Heart left ventricle (tissue), 7 donors: ENCODE results near the gene ICE1.

DNA sequence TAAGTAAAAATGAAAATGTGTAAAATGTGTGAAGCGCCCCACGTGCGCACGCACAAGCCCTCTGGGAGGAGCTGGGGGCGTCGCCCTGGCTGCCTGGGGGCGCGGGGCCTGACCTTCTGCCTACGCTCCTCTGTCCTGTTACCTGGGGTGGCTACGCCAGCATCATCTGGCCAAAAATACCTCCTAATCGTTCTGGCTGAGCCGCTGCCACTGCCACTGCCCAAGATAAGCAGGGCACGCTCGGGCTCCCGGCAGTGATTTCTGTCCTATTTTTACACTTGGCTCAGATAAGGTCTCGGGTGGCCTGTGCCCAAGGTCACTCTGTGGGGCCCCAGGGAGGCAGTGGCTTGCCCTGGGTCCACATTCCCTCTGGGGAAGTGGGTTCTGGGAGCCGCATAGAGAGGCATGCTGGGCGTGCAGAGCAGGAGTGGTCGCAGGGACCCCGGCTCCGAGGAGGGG, 11.1 kb upstream of the SLC12A7 start:
- PRO-cap, 6 experiments = peak in 6 of 6 experiments; most common plus-strand start position 363 of the sequence (in 6); most common minus-strand start position 168 of the sequence (in 4)
- RAMPAGE, long total RNA, 2 experiments = no peak in any of the 2 experiments
- RRBS = no CpG with 5 or more reads among the region's 21 CpGs

GRCh38 chr5:1129353-1129673, 17.4 kb upstream of the SLC12A7 start:
- PRO-cap, 6 experiments = no peak in any of the 6 experiments
- RAMPAGE, long total RNA, 2 experiments = no peak in any of the 2 experiments
- RRBS = no CpG with 5 or more reads among the region's 13 CpGs

DNA sequence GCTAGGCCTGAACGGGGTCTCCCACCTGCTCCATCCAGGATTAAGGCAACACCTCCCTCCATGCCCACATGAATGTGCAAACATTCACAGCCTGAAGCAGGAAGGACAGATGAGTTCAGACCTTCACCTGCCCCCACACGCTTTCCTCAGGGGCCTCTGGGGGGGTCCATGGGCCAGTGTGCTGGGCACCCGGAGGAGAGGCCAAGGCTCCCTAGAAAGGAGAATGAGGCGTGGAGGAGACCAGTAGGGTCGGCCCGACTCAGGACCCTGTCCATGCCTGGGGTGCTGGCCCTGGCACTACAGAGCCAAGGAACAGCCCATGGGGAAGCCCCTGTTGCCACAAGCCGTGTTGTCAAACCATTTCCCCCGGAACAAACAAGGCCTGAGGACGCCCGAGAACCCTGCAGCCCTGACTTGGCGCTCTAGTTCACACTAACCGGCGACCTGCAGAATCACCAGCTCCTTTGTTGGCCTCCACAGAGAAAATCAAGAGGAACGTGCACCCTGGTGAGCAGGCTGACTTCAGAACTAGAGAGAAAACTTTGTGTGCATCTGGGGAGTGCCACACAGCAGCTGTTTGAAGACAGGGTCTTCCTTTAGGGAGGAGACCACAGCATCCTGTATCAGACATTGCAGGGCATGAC, 41.5 kb upstream of the SLC12A7 start:
- PRO-cap, 6 experiments = no peak in any of the 6 experiments
- RAMPAGE, long total RNA, 2 experiments = no peak in any of the 2 experiments
- RRBS = 83% methylated on average over 5 of the region's 14 CpGs

DNA sequence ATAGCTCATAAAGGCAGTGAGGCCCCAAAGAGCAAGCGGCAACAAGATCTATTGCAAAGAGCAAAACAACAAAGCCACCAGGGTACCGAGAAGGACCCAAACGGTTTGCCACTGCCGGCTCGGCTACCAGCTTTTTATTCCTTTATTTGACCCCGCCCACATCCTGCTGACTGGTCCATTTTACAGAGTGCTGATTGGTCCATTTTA, 28.5 kb upstream of the SLC6A19 start:
- PRO-cap, 6 experiments = no peak in any of the 6 experiments
- RAMPAGE, long total RNA, 2 experiments = no peak in any of the 2 experiments
- RRBS = no CpG with 5 or more reads among the region's 6 CpGs

- PRO-cap, 6 experiments = no peak in any of the 6 experiments
- RAMPAGE, long total RNA, 2 experiments = no peak in any of the 2 experiments
- RRBS = no CpG with 5 or more reads among the region's 15 CpGs
Measured at GRCh38 chr5:1260496-1260962, 34.3 kb downstream of the TERT start.

GRCh38 chr5:1478144-1478819, 33.0 kb upstream of the SLC6A3 start:
- PRO-cap, 6 experiments = no peak in any of the 6 experiments
- RAMPAGE, long total RNA, 2 experiments = no peak in any of the 2 experiments
- RRBS = 76% methylated on average over 2 of the region's 12 CpGs

DNA sequence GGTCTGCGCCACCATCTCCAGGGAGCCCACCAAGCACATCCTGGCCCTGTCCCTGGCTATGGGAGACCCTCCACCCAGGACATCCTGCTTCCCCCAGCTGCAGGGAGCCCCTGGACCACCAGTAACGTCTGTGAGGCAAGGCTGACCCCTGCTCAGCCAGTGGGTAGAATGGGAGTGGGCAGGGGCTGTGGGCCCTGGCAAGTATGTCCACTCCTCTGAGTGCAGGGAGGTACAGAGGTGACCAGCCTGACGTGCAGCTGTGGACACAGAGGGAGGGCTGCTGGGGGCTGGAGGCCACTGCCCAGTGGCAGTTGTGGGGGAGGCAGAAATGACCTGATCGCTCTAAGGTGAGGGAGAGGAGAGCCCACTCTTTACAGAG, 8.0 kb downstream of the LPCAT1 start:
- PRO-cap, 6 experiments = no peak in any of the 6 experiments
- RAMPAGE, long total RNA, 2 experiments = no peak in any of the 2 experiments
- RRBS = no CpG with 5 or more reads among the region's 4 CpGs

DNA sequence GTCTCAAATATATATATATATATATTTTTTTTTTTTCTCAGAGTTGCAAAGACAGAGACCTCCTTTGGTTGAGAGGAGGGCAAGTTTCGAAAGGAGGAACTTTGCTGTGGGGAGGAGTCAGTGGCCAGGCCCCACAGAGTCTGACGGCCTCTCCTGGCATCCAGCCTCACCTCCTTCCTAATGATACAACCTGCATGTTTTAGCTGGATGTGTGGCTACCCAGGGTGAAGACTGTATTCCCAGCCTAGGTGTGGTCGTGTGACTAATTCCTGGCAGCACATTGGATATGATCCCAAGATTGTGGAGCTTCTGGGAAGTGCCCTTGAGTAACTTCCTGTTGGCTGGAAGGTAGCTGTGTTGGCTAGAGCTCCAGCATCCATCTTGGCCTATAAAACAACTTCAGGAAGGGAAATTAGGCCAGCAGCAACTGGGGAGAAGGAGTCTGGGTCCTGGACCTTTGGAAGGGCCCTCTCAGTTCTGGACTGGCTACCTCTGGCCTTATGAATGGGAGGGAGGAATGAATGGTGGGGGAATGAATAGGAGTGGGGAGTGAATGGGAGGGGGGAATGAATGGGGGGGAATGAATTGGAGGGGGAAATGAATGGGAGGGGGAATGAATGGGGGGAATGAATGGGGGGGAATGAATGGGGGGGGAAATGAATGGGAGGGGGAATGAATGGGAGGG, 19.1 kb upstream of the LPCAT1 start:
- PRO-cap, 6 experiments = peak in 2 of 6 experiments; most common plus-strand start position 420 of the sequence (in 2); most common minus-strand start position 173 of the sequence (in 1)
- RAMPAGE, long total RNA, 2 experiments = no peak in any of the 2 experiments
- RRBS = no CpG with 5 or more reads among the region's 3 CpGs

GRCh38 chr5:1567989-1568699, 44.4 kb upstream of the LPCAT1 start:
- PRO-cap, 6 experiments = no peak in any of the 6 experiments
- RAMPAGE, long total RNA, 2 experiments = no peak in any of the 2 experiments
- RRBS = no CpG with 5 or more reads among the region's 15 CpGs

DNA sequence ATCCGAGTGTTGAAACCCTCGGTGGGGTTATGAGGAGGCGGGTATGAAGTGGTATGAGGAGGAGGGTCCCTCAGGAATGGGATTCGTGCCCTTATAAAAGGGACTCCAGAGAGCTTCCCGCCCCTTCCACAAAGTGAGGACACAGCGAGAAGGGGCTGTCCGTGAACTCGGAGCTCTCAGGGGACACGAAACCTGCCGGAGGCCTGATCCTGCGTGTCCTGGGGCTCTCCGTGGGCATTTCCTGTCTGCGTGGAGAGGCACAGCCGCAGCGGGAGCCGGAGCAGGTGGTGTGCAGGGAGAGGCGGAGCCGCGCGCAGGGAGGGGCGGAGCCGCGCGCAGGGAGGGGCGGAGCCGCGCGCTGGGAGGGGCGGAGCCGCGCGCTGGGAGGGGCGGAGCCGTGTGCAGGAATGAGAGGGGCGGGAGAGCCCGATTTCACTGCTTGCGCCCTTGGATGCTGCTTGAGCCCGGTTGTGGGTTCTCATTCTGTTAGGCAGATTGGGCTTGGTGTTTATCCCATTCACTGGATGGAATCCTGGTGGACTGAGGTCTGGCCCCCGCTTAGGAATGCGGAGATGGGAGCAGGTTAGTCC, 26.6 kb downstream of the NDUFS6 start:
- PRO-cap, 6 experiments = no peak in any of the 6 experiments
- RAMPAGE, long total RNA, 2 experiments = no peak in any of the 2 experiments
- RRBS = 14% methylated on average over 7 of the region's 40 CpGs

GRCh38 chr5:1948652-1949318, 66.1 kb upstream of the IRX4 start:
- PRO-cap, 6 experiments = peak in 3 of 6 experiments; most common plus-strand start chr5:1949080 (in 3); most common minus-strand start chr5:1948985 (in 2)
- RAMPAGE, long total RNA, 2 experiments = no peak in any of the 2 experiments
- RRBS = 18% methylated on average over 8 of the region's 27 CpGs

- PRO-cap, 6 experiments = no peak in any of the 6 experiments
- RAMPAGE, long total RNA, 2 experiments = no peak in any of the 2 experiments
- RRBS = no CpG with 5 or more reads among the region's 5 CpGs
Measured at GRCh38 chr5:2695396-2696063, 55.9 kb downstream of the IRX2 start.

DNA sequence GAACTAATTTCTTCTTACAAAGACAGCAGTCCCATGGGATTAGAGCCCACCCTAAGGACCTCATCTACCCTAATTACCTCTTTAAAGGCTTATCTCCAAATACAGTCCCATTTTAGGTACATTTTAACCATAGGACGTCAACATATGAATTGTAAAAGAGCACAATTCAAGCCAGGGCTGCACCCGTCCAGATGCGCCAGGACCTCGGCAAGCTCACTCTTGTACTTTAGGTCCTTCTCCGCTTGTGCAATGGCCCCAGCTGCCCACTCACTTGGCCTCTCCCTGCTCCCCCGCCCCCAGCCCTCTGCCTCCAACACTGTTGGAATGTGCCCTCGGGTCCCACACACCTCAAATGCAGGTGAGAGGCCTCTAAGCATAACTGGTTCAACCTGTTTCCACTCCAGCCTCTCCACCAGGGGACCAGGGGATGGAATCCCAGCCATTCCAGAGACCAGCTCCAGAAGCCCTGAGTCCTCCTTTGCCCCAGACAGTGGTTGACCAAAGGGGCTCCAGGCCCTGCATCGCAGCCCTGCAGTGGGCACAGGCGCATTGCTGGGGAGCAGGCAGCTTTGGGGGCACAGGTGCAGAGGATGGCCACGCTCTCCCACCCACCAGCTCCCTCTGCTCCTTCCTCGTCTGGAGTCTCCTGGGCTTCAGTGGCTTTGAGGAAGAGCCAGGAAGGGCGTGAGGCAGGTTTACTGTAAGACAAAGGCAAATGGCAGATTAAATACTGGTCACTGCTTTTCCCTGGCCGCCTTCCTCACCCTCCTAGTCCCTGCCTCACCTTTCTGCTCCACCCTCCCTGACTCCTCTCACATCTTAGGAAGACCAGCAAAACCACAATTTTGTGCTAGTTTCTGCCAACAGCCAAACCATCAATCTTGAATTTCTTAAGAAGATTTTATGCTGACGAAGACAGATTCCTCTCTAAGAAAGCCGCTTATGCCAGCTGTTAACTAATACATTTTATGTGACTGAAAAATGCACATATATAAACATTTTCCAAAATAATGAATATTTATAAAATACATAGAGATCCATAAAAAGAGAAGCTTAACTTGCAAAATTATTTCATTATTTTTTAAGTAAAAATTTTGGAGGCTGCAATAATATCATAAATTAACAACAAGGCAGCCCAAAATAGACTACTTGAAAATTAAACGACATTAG, 29.1 kb upstream of the IRX2 start:
- PRO-cap, 6 experiments = no peak in any of the 6 experiments
- RAMPAGE, long total RNA, 2 experiments = no peak in any of the 2 experiments
- RRBS = no CpG with 5 or more reads among the region's 16 CpGs

DNA sequence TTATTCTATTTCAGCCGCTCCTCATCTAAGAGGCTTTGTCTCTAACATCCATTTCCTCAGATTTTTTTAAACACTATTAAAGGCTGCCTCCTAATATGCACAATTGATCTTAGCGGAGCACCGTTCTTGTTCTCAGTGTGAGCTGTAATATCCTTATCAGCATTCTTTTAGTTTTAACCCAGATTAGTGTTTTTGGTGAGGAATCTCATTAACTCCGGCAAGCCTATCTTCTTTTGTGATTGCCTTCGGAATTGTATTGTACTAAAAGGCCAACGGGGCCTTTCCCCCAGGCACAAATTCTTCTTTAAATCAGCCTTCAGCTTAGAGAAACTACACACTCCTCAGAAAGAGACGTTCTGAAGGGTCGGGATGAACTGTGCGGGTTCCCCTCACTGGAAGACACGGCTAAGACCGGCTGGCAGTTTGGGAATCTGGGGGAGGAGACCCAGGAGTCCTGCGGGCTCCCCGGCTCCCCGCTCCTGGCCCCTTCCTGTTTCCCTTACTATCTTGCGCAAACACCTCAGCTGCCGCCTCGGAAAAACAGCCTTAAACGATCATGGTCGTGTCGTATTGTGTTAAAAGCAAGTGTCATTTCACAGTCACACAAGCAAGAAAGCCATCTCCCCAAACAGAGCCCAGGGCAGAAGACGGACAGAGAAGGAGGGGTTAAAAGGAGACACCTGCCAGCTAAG, 353.0 kb upstream of the IRX2 start:
- PRO-cap, 6 experiments = no peak in any of the 6 experiments
- RAMPAGE, long total RNA, 2 experiments = no peak in any of the 2 experiments
- RRBS = 6% methylated on average over 3 of the region's 21 CpGs

- PRO-cap, 6 experiments = no peak in any of the 6 experiments
- RAMPAGE, long total RNA, 2 experiments = no peak in any of the 2 experiments
- RRBS = 4% methylated on average over 6 of the region's 28 CpGs
Measured at GRCh38 chr5:3197524-3198165, 398.0 kb upstream of the IRX1 start.

DNA sequence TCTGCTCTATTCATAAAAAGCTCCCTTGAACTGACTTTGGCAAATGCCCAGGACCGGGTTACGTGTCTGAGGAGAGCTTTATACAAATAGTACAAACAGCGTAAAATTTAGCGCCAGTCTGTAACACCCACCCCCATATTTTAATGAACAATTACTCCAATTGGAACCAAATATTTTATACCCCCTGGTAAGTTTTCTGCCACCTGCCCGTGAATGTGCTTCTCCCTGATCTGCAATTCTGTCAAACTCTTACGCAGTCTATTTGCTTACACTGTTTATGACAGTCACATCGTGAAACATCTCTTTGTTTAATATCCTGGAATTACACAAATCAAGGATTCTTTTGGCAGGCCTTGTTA, 145.5 kb downstream of the IRX1 start:
- PRO-cap, 6 experiments = no peak in any of the 6 experiments
- RAMPAGE, long total RNA, 2 experiments = no peak in any of the 2 experiments
- RRBS = no CpG with 5 or more reads among the region's 7 CpGs

GRCh38 chr5:3853434-3853840, 257.8 kb downstream of the IRX1 start:
- PRO-cap, 6 experiments = peak in 1 of 6 experiments; most common minus-strand start chr5:3853570 (in 1)
- RAMPAGE, long total RNA, 2 experiments = no peak in any of the 2 experiments
- RRBS = no CpG with 5 or more reads among the region's 10 CpGs

GRCh38 chr5:5142084-5142635, 2.0 kb downstream of the ADAMTS16 start:
- PRO-cap, 6 experiments = no peak in any of the 6 experiments
- RAMPAGE, long total RNA, 2 experiments = no peak in any of the 2 experiments
- RRBS = no CpG with 5 or more reads among the region's 3 CpGs

- PRO-cap, 6 experiments = no peak in any of the 6 experiments
- RAMPAGE, long total RNA, 2 experiments = no peak in any of the 2 experiments
- RRBS = no CpG with 5 or more reads among the region's 14 CpGs
Measured at GRCh38 chr5:5271202-5271702, 131.1 kb downstream of the ADAMTS16 start.

GRCh38 chr5:5422513-5423288, at the start of gene ICE1:
ICE1 (plus strand) TSS chr5:5422677.
- PRO-cap, 6 experiments = peak in 6 of 6 experiments; most common plus-strand start chr5:5422677 (in 6)
- RAMPAGE, long total RNA, 2 experiments = no peak in any of the 2 experiments
- RRBS = 1% methylated on average over 28 of the region's 77 CpGs